ENCODE data around the genes OMG, EVI2A and SUZ12.

GRCh38 chr17:31186186-31186740 lies 91.5 kb downstream of the NF1 start:
- CAGE, long polyA plus RNA, result no peak
- RRBS, result no CpG with 5 or more reads among the region's 6 CpGs

DNA sequence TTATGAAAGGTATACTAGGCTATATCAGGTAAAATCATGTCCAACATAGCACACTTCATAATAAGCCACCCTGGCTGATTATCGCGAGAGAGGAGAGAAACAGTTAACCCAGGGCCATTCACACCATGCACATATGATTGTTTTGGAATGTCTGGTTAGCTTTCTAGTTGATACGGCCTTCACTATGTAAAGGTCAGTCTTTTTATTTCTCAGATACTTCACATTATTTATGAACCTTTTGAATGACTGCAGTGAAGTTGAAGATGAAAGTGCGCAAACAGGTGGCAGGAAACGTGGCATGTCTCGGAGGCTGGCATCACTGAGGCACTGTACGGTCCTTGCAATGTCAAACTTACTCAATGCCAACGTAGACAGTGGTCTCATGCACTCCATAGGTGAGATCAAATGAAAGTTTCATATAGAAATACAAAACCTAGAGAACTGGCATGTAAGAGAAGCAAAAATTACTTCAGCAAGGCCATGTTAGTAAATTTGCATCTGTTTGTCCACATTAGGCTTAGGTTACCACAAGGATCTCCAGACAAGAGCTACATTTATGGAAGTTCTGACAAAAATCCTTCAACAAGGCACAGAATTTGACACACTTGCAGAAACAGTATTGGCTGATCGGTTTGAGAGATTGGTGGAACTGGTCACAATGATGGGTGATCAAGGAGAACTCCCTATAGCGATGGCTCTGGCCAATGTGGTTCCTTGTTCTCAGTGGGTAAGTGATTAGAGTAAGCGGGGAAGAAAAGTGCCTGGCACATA lies 64.4 kb downstream of the OMG start:
- CAGE, long polyA plus RNA, result no peak
- RRBS, result no CpG with 5 or more reads among the region's 11 CpGs

DNA sequence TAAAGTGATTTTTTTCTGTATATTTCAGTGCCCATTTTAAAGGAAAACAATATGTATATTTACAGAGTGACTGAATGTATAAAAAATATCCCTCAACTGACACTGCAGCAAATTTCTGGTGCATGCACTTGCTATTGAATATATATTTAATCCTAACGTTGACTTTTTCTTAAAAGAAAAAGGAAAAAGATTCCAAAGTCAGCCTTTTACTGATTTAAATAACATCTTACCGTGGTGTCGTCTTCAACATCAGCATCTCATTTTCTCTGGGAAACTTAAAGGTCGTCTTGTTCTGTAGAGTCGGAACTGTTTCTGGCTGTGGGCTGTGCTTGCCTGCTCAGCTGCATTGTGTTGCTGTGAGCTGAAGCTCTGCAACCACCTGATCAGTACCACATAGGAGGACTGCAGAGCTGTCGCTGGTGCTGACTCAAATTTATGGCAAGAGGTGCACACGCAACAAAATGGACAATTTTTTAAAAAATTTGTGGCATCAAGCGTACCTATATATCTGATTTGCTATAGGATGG lies at the start of gene OMG:
Gene OMG (minus strand): TSS at position 314 of the 527 bp plus-strand sequence.
- CAGE, long polyA plus RNA, result no peak
- RRBS, result no CpG with 5 or more reads among the region's 8 CpGs

DNA sequence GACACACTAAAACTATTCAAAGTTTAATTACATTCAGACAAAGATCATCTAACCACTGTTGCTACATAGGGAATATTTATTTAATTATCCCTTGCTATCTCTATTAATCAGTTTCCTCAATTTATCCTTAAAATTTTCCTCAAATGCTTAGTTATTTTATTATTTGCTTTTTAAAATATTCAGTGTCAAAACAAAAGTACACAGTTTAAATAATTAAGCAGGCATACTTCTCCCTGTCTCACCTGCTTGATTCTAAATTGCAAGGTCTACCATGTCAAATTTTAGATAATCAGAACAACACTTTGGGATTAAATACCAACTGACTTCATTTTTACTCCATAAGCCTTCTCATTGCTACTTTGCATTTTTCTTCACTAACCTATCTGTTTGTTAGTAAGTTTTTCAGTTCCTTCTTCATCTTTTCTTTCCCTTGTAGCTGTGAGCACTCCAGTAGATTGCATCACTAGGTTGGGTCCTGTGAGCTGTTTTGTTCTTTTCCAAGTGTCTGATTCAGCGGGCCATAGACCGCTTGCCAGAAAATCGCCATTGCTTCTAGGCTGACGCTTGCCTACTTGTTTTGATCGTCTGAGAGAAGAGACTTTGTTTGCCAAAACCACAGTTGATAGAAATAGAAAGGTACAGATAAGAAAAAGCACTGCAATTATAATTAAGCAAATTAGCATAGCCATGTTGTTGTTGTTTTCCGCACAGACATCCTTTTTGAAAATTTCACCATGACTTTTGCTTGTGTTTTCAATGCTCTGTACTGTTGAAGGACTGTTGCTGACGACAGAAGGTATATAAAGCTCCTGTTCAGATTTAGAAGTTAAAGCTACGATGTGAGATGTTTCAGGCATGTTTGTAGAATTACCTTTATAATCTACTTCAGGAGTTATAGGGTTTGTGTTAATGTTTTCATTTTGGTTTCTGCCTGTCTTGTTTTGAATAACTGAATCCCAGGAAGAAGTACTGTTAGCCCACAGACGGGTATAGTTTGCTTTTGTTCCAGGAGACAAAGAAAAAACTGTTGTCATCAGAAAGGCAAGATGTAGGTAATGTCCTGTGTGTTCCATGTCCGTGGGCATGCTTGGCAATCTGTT lies 3.1 kb downstream of the EVI2A start:
- CAGE, long polyA plus RNA, result no peak
- RRBS, result no CpG with 5 or more reads among the region's 10 CpGs

- CAGE, long polyA plus RNA, result no peak
- RRBS, result no CpG with 5 or more reads among the region's 9 CpGs
Measured at GRCh38 chr17:31321240-31322094, at the start of gene EVI2A. EVI2A (minus strand) TSS chr17:31321622.

GRCh38 chr17:31413971-31414496 lies 22.6 kb downstream of the RAB11FIP4 start:
- CAGE, long polyA plus RNA, result no peak
- RRBS, result no CpG with 5 or more reads among the region's 8 CpGs

GRCh38 chr17:31487589-31488539 lies 96.4 kb downstream of the RAB11FIP4 start:
- CAGE, long polyA plus RNA, result no peak
- RRBS, result 3% methylated on average over 44 of the region's 122 CpGs

DNA sequence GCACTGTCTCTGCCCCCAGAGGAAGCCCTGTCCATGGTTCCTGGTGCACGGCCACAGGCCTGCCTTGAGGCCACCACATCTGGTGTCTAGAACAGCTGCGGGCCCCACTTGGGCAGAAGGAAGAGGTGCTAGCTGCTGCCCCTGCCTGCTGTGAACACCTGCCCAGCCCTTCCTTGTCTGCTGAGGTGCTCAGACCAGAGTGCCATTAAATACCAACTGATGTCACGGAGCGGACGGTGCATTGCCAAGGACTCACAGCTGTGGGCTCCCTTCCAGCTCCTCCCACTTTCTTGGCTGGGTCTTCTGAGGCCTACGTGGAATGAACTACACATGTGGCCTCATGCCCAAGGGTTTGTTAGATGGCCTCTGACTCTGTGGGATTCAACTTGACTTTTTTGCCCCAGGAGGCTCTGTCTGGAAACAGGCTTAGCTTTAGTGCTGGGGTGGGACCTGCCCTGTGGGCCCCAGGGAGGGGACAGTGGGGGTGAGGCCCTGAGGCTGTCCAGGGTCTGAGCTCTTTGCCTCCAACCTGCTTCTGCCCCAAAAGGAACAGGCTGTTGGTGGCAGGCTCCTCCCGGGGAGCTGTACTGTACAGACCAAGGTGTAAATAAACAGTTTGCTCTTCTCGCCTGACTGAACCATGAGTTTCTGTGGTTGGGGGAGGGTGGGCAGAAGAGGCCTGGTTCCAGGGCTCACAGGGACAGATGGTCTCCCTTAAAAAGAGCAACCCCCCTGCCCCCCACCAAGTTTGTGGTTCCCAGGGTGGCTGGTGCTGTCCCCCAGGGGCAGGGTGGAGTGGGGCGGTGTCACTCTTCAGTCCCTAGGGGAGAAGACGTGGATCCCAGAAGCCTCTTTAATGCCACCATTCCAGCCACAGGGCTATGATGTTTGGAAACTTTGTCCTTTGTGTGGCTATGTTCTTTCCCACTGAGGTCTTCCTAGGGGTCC lies 146.4 kb downstream of the RAB11FIP4 start:
- CAGE, long polyA plus RNA, result no peak
- RRBS, result no CpG with 5 or more reads among the region's 10 CpGs

GRCh38 chr17:31562483-31563048 lies 171.1 kb downstream of the RAB11FIP4 start:
- CAGE, long polyA plus RNA, result no peak
- RRBS, result no CpG with 5 or more reads among the region's 12 CpGs

GRCh38 chr17:31577625-31577976 lies 186.1 kb downstream of the RAB11FIP4 start:
- CAGE, long polyA plus RNA, result no peak
- RRBS, result no CpG with 5 or more reads among the region's 4 CpGs

- CAGE, long polyA plus RNA, result no peak
- RRBS, result no CpG with 5 or more reads among the region's 7 CpGs
Measured at GRCh38 chr17:31762239-31762660, 96.8 kb downstream of the COPRS start.

- CAGE, long polyA plus RNA, result no peak
- RRBS, result no CpG with 5 or more reads among the region's 4 CpGs
Measured at GRCh38 chr17:31802431-31803032, 56.5 kb downstream of the COPRS start.

- CAGE, long polyA plus RNA, result start-site peak on the plus strand at chr17:31937046-31937062, 110 and 69 reads in 2 replicates
- RRBS, result under 1% methylated on average over 26 of the region's 95 CpGs
Measured at GRCh38 chr17:31936817-31937827, at the start of gene SUZ12. SUZ12 (plus strand) TSS chr17:31937007.

DNA sequence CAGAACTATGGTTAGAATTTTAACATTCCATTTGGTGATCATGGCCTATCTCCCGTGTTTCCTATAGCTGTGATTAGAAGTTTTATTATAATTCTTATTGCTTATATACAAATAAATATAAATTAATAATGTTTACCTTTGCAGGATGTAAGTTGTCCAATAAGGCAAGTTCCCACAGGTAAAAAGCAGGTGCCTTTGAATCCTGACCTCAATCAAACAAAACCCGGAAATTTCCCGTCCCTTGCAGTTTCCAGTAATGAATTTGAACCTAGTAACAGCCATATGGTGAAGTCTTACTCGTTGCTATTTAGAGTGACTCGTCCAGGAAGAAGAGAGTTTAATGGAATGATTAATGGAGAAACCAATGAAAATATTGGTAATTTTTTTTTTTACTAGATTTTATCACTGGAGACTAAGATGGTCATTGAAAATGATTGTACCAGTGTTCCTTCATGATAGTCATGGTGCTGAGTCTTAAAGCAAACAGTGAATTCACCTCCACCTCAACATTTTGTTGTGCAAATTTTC lies 31.8 kb upstream of the LRRC37B start:
- CAGE, long polyA plus RNA, result no peak
- RRBS, result no CpG with 5 or more reads among the region's 5 CpGs

DNA sequence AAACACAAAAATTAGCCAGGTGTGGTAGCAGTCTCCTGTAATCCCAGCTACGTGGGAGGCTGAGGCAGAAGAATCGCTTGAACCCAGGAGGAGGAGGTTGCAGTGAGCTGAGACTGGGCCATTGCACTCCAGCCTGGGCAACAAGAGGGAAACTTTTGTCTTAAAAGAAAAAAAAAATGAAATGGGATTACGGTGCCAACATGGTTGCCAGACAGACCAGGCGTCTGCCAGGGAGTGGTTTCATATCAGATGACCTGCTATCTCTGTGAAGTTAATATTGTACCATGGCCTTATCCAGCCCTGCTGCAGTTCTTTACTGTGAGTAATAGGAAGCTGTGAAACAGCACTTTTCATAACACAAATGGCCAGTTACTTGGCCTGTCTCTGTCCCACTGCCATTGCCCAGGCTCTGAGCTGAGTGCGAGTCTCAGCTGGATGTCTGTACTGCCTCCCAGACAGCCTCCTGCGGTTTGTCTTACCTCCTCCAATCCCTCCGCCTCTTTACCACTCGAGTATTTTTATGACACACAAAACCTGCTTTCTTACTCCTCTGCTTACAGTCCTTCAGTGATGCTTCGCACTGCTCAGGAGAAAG lies 17.4 kb upstream of the RHOT1 start:
- CAGE, long polyA plus RNA, result no peak
- RRBS, result no CpG with 5 or more reads among the region's 9 CpGs

DNA sequence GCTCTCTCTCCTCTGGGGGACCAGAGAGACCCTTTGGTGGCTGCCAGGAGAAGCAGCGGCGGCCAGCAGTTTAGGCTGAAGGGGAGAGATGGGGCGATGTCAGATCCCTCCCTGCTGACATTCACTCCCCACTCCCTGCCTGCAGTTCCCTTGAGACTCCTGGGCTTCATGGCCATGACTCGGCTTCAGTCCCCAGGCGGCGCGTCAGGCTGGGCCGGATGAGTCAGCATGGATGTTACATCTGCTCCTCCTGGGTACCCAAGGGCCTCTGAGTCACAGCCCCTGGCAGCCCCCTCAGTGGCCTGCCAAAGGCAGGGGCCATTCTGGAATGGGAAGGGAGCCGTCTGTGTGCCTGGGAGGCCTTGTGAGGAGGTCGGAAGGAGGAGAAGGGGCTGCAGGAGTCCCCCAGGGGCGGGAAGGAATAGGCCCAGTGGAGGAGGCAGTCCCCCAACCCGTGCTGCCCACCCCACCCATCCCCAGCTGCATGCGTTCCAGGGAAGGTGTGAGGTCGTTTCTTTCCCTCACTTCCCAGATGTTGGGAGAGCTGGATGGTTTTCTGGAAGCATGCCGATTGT lies 9.5 kb downstream of the RHBDL3 start:
- CAGE, long polyA plus RNA, result no peak
- RRBS, result no CpG with 5 or more reads among the region's 15 CpGs

DNA sequence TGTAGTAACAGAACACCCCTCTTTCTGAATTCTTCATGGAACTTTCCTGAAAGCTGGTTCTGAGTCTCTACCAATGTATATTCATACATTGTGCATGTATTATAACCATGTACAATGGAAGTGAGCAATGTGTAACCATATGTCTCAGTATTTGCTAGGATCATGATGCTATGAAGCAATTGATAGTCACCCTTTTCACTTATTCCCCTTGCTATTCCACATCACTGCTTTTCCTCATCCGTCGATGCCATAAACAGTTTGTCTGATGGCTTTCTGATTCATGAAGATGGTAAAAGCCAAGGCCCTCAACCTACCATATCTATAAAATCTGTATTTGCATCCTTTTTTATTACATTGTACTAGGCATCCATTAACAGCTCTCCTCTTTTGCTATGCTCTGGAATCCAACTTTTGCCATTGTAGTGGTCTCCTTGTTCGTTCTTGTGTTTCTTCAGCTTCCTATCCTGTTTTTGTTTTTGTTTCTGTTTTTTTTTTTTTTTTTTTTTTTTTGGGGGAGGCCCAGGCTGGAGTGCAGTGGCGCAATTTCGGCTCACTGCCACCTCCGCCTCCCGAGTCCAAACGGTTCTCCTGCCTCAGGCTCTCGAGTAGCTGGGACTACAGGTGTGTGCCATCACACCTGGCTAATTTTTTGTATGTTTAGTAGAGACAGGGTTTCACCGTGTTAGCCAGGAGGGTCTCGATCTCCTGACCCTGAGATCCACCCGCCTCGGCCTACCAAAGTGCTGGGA lies 34.5 kb downstream of the ZNF207 start:
- CAGE, long polyA plus RNA, result no peak
- RRBS, result no CpG with 5 or more reads among the region's 13 CpGs

DNA sequence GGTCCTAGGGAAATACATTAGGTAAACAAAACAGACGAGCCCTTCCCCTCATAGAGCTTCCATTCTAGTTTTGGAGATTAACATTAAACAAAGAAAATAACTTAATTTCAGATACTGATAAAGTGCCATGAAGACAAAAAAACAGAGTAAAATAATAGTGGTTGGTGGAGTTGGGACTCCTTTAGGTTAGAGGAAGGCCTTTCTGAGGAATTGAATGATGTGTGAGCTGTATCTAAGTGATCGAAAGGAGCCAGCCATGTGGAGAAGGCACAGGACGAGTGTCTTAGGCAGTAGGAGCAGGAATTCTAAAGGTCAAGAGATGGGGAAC lies 43.6 kb downstream of the ZNF207 start:
- CAGE, long polyA plus RNA, result no peak
- RRBS, result no CpG with 5 or more reads among the region's 3 CpGs

DNA sequence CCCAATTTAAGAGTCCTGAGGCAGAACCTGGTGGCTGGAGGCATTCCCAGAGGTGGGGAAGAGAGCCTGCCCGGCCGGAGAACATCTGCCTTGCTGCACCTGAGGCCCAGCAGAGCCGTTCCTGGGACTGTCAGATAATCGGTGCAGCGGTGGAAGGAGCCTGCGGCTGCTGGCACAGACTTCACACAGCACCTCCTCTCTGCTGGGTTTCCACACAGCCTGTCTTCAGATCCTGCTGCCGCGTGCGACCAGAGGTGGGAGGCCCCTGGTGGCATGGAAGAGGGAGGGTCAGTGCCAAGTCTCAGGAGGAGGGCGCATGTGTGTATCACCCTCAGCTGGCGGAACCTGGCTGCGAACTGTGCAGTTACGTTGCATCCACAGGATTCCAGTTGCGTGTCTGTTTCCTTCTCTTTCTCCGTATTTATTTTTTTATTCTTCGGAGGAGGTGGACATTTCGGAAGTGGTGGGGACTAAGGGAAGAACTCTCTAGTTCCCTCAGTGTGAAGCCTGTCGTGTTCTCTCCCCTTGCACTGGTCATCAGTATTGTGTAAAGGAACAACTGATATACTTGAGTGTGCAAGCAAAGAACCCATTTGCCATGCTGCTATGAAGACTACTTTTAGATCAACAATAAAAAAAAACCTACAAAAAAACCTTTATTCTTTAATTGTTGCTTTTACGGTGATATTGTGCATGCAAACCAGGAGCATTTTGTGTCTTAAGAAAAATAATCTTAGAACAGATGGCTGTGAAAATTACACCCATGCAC lies 3.4 kb downstream of the CDK5R1 start:
- CAGE, long polyA plus RNA, result no peak
- RRBS, result no CpG with 5 or more reads among the region's 19 CpGs

GRCh38 chr17:32495962-32496212 lies 9.1 kb downstream of the CDK5R1 start:
- CAGE, long polyA plus RNA, result no peak
- RRBS, result no CpG with 5 or more reads among the region's 16 CpGs

Data from BJ (cell line).